Left colon (tissue), 1 donor: Measurements from ENCODE around the gene GRHL1.

- PRO-cap = no peak
Measured at GRCh38 chr2:8515157-8515818, 166.6 kb upstream of the ID2 start.

- PRO-cap = bidirectional peak, plus-strand start at chr2:8545350, minus-strand start at chr2:8545163
Measured at GRCh38 chr2:8544987-8545853, 136.6 kb upstream of the ID2 start.

DNA sequence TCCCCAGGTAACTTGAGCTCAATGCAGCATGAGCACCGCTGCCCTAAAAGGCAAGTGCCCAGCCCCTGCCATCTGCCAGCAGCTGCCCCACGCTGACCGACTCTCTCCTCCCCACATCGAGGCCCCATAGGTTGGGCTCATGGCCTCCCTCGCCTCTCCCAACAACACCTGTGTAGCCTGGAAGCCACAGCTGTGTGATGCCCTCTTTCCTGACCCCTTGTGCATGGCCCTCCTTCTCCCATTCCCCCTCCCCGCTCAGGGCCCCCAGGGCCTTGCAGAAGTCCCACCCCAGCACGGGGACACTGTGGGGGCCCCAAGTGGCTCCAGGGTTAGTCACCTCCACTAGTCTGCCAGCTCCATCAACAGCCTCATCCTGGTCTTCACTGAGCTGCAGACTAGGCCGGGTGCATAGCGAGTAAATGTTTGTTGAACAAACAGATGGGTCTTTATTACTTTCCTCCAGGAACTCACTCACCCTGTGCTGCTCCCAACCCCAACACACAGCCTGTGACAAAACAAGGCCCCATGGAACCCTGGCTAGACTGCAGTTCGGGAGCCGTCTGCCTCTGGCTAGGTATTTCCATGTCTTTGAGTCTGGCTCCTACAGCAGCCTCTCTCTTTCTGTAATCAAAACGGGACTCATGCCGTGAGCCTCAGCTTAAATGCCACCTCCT, 110.0 kb upstream of the ID2 start:
- PRO-cap = bidirectional peak, plus-strand start at position 540 of the sequence, minus-strand start at position 385 of the sequence

GRCh38 chr2:8575042-8575716, 106.7 kb upstream of the ID2 start:
- PRO-cap = no peak

DNA sequence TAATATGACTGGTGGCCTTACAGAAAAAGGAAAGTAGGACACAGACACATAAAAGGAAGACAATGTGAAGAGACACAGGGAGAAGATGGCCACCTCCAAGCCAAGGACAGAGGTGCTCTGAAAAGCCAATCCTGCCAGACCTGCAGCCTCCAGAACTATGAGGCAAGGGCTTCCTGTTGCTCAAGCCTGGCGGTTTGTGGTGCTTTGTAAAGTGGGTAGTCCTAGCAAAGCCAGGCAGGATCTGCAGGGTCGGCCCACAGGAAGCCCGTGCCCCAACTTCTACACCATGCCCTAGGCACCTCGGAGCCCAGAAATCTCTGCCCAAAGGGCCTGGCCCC, 37.4 kb upstream of the ID2 start:
- PRO-cap = no peak

DNA sequence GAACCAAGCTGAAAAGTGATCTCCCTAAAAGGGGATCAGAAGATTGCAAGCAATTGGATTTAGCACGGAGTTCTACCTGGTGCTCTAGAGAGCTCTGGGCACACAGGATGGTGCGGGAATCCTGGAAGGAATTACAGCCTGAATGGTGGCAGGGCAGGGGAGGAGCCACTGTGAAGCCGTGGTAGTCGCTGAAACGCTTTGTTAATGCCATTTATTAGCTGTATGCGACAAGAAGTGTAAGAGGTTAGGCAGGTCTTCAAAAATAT, 4.6 kb upstream of the ID2 start:
- PRO-cap = no peak

- PRO-cap = unidirectional peak, minus-strand start at chr2:9170578
Measured at GRCh38 chr2:9170321-9170693, 36.3 kb upstream of the ASAP2 start.

- PRO-cap = no peak
Measured at GRCh38 chr2:9261118-9261643, 54.6 kb downstream of the ASAP2 start.

DNA sequence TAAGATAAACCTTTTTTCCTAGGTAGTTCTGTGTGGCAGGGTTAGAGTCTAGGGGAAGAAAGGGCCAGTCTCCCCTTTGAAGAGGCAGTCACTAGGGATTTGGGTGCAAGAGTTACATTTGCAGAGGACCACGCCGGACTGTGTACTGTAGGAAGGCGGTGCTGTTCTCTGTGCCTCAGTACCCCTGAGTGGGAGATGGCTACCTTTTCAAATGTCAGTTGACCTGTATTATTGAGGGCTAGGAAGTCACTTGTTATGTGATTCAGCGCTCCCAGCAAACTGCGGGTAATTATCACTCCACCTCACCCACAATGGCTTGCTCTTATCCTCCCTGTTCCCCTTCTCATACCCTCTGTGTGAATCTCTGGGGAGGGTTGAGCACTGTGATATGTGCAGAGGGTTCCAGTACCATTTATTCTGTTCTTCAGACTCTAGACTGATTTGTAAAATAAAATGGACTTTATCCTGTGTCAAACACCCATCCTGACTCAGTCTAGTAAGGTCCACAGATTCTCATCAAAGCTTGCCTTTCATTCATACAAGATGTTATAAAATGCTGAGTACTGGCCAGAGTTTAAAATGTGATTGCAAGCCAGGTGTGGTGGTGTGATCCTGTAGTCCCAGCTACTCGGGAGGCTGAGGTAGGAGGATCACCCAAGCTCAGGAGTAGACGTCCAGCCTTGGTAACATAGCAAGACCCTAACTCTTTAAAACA, 71.7 kb downstream of the ITGB1BP1 start:
- PRO-cap = no peak

DNA sequence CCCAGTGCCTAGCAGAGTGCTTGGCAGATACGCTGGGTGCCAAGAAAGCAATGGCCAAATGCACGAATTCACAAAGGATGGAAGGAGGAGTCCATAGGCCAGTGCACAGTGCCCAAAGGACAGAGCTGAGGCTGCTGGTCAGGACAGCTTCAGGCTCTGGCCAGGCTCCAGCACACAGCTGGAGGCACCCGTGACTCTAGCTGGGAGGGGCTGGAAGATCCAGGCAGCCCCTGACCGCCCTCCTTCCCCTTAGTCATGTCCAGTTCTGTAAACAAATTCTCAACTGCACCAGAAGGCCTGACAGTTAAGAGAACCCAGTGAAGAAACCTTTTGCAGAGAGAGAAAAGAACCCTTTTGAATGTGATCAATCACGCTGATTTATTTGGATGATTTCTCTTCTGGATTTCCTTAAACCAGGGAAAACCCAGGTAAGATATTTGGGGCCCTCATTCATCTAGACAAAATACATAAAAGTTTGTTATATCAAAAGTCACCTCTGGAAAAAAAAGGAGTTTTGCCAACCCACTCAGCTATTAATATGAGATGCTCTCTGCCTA, 7.8 kb upstream of the YWHAQ start:
- PRO-cap = no peak

DNA sequence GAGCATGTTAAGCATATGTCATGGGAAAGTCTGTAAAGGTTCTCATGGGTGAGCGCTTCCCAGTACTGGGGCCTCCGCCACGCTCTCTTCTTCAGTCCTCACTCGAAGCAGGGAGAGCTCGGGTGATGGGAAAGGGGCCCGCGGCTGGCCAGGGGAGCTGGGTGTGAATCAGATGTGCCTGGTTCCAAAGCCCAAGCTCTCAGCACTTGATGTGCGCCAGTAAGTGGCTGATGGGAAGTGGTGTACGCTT, 83.9 kb upstream of the YWHAQ start:
- PRO-cap = no peak

- PRO-cap = bidirectional peak, plus-strand start at chr2:9754416, minus-strand start at chr2:9754362
Measured at GRCh38 chr2:9754033-9754566, 89.2 kb upstream of the TAF1B start.

DNA sequence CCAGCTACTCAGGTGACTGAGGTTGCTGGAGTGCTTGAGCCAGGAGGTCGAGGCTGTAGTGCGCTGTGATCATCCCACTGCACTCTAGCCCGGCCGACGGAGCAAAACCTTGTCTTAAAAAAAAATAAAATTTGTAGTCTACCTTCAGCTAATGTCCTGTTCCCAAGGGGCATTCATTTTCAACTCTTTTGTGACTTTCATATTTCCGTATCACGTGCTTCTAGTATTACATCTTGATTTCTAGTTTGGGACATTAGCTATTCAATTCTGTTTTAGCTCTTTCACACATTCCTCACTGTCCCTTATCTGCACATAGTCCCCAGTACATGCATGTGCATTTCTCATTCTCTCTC, 27.1 kb downstream of the TAF1B start:
- PRO-cap = unidirectional peak, minus-strand start at position 170 of the sequence

DNA sequence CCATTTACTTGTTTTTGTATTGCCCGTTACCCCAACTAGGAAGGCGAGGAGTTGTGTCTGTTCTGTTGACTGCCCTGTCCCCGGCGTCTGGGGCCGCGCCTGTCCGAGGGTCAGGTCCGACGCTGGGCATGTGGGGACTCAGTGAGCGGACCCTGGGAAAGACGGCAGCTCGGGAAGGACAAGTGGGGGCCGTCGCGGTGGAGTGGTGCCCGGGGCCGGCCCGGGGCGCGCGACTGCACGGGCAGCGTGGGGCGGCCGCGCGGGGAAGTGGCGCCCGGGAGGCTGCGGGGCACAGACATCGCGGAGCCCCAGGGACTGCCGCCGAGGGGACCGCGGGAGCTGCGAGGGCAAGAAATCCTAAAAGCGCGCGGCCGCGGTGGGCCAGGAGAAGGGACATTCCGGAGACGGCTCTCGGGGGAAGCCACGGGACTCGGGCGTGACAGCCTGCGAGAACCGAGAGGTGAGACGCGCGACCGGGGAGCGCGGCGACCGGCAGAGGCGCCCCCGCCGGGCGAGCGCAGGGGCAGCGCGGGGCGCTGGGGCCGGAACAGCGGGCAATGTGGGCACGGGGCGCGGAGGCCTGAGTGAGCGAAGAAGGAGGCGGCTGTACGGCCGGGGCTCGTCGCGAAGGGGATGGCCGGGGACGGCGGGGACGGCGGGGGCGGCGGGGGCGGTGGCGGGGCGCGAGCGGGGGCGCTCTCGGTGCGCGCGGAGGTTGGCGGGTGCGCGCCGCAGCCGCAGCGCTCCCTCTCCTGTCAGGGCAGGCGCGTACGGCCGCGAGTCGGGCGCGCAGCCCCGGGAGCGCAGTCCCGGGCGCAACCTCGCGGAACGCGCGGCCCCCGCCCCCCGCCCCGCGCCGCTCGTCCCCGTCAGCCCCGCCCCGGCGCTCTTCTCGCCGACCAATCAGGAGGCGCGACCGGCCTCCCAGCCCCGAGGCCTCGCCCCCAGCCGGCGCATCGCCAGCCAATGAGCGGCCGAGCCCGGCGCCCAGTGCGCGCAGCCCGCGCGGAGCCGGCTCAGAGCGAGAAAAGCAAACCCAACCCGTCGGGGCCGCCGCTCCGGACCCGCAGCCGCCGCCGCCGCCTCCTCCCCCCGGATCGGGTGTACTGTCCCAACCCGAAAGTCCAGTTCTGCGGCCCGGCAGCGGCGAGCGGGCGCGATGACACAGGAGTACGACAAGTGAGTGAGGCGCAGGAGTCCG, at the start of gene GRHL1:
TSS of gene GRHL1 (plus strand) at position 1,019 of the 1,201 bp plus-strand sequence.
- PRO-cap = bidirectional peak, plus-strand start at position 1,019 of the sequence, minus-strand start at position 823 of the sequence

DNA sequence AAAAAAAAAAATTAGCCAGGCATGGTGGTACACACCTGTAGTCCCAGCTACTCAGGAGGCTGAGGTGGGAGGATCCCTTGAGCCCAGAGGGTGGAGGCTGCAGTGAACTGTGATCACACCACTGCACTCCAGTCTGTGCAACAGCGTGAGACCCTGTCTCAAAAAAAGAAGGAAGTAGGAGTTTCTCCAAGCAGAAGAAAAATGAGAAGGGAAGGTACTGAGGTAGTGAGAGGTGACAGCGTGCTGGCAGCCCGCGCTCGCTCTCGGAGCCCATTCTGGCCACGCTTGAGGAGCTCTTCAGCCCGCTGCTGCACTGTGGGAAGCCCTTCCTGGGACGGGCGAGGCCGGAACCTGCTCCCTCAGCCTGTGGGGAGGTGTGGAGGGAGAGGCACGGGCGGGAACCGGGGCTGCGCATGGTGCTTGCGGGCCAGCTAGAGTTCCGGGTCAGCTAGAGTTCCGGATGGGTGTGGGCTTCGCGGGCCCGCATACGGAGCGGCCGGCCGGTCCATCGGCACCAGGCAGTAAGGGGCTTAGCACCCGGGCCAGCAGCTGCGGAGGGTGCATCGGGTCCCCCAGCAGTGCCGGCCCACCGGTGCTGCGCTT, 10.9 kb upstream of the CYS1 start:
- PRO-cap = unidirectional peak, plus-strand start at position 459 of the sequence

GRCh38 chr2:10392508-10393360, 55.4 kb downstream of the ODC1 start:
- PRO-cap = no peak

- PRO-cap = no peak
Measured at GRCh38 chr2:10405838-10406438, 42.2 kb downstream of the ODC1 start.

DNA sequence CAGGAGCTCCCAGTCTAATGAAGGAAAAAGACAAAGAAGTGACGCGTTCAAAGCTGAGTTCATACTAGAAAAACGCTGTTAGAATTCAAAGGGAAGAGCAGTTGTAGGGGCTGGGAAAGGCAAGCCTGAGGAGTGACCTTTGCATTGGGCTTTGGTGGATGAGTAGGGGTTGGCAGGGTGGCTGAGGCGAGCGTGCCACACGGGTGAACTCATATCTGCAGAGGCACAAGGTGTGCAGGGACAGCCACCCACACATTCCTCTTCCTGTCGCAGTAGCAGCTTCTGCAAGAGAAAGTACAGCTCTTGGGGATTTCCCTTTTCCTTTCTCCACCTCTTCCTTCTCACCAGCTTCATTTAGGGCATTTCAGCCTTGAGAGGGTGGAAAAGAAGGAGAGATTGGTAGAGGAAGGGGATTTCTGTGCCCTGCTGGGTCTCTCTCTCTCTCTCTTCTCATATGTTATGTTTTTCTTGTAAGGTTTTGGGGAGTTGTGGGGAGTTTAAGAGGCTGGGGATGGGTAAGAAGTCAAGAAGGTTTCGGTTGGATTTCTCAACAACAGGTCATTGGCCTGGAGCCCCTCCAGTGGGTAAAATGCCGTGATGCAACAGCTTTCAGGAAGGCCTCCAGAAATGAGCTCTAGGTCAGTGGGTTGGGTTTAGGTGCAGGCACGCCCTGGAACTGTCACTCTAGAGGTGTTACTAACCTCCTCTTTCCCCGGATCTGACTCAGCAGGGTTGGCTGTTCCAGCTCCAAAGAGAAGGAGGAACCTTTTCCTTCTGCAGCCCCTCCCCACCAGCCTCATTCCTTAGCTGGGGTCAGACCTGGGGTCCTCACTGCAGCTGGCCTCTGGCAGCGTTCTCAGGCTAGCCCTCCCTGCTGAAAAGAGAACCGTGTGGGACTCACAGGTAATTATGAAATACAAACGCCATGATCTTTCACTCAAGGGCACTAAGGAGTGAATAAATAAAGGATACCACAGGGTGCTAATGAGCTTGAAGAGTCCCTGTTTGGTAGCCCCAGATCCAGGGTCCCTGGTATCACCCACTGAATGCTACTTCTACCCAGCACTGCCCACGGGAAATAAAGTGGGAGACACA, 39.9 kb downstream of the ODC1 start:
- PRO-cap = unidirectional peak, minus-strand start at position 263 of the sequence; bidirectional peak, plus-strand start at position 708 of the sequence, minus-strand start at position 591 of the sequence

- PRO-cap = unidirectional peak, plus-strand start at chr2:10410627
Measured at GRCh38 chr2:10410233-10410726, 37.8 kb downstream of the ODC1 start.

GRCh38 chr2:10446595-10447342, 1.4 kb downstream of the ODC1 start:
- PRO-cap = no peak